Neural cell (in vitro differentiated cells): ENCODE measurements around the gene EPC1.

DNA sequence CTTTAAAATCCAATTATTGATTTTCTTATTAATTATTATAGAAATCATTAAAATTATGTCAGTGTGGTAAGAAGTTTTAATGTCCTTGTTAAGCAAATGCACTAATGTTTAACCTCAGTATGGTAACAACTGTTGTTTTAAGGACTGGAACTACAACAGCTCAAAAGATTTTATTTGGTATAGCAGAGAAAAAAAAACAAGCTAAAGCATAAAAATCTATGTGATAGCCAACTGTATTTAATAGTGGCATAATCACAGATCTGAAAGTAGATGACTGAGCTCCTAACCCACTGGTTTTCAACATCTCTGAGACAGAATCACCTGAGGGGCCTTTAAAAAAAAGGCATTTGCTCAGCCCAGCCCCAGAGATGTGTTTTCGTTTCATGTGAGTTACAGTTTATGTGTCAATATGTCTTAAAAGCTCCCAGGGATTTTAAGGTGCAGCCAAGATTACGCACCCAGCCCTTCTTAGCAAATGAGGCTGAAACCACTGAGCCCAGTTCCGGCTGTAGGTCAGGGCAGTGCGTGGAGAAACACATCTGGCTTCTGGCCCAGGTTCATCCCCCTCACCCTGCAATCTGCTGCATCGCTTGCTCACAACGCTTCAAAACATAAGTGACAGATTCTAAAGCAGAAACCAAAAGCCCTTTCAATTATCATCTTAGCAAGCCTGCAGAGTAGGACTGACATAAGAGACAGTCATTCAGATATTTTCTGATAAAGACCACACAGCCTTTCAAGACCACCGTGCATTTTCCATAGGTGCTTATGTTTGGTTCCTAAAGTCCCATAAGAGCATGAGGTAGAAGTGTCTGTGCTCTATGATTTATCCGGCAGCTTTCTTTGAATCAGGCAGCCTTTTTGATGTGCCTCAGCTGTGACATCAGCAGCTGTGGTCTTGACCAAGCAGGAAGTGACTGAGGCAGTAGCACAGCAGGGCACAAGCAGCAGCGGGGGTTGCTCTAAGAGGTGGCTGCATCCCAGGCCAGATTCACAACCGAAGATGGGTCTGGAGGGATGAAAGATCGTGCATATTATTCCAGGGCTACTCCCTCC lies 71.9 kb upstream of the LYZL2 start:
- RAMPAGE, long total RNA, result no peak

- RAMPAGE, long total RNA, result no peak
Measured at GRCh38 chr10:30736829-30737414, 107.4 kb upstream of the LYZL2 start.

- RAMPAGE, long total RNA, result no peak
Measured at GRCh38 chr10:30816103-30816641, 186.6 kb upstream of the LYZL2 start.

- RAMPAGE, long total RNA, result no peak
Measured at GRCh38 chr10:30848425-30848986, 183.2 kb downstream of the ZNF438 start.

- RAMPAGE, long total RNA, result no peak
Measured at GRCh38 chr10:30919874-30920922, 111.5 kb downstream of the ZNF438 start.

DNA sequence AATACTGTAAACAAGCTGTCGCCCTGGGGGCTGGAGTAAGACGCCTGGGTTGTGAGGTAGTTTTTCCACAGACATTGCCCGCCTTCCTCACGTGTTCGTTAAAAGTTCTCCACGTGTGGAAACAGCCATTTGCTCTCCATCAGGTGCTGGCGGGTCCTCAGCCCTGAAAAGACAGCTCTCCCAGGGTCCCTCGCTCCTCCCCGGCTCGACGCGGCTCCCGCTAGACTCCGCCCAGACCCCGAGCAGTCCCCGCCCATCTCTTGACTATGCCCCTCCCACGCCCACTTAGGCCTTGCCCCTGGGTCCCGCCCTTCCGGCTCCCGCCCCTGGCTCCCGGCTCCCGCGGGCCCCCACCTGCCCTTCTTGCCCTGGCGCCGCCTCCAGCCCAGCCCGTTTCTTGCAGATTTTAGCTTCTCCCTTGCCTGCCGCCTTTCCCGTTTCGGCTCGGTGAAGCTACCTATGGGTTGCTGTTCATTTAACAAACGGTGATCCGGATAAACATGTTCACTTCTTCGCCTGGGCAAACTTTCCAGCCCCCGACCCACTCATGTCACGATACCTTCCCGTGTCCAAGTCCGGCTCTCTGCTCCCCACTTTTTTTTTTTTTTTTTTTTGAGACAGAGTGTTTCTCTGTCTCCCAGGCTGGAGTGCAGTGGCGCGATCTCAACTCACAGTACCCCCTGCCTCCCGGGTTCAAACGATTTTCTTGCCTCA lies 670 bp upstream of the ZNF438 start:
- RAMPAGE, long total RNA, result no peak

DNA sequence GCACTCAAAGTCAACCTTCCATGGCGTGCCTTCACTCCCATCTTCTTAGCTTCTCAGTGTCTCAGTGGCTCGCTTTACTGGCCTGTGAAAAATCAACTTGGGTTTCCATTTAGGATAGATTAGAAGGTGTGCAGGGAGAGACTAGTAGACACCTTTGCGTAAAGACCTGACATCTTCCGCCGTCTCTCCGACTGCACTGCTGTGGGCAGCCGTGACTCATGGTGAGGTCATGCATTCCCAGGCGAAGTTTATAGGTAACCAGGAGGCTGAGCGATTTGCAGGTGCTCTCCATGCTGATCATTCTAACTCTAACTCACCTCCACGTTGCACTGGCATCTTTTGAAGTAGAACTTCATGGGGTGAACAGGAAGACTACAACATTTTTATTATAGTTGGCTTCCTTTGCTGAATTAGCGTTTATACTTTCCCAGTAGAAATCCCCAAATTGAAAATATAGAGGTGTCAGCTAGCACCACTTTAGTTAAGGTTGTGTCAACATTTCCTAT lies 68.0 kb upstream of the ZNF438 start:
- RAMPAGE, long total RNA, result no peak

- RAMPAGE, long total RNA, result no peak
Measured at GRCh38 chr10:31702154-31702414, 226.5 kb downstream of the ARHGAP12 start.

GRCh38 chr10:31723031-31723669 lies 205.5 kb downstream of the ARHGAP12 start:
- RAMPAGE, long total RNA, result no peak

GRCh38 chr10:31891472-31892248 lies 37.0 kb downstream of the ARHGAP12 start:
- RAMPAGE, long total RNA, result no peak

GRCh38 chr10:32035385-32035773 lies 20.8 kb downstream of the KIF5B start:
- RAMPAGE, long total RNA, result no peak

DNA sequence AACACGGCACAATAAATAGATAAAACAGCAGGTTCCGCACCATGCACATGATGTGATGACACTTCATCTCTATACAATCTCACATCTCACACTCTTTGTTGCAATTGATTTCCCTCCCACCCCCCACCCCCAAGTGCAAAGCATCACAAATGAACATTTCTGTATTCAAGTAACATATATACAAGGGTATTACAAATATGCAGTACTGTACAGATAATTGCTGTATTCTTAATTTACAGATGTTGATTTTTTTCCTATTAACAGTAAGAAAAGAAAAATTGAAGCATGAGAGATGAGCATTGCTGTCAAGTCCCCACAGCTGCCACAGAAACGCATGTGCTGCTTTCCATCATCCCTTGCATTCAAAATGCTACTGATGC lies 78.3 kb downstream of the EPC1 start:
- RAMPAGE, long total RNA, result no peak

DNA sequence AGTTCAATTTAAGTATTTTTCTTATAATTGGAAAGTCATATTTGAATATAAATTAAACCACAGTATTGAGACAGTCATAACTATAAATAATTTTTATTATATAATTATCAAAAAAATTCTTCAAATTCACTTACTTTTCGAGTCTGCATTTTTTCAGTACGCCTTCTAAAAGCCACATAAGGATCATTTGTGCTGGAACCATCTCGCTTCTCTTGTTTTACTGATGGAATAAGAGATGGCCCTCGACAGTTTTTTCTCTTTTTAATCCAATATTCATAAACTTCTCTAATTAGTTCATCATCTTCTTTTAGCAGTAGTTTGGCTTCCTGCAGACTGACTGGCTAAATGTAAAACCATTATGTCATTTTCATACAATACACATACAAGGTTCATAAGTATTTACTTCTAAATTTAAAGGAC lies 54.1 kb downstream of the EPC1 start:
- RAMPAGE, long total RNA, result no peak

DNA sequence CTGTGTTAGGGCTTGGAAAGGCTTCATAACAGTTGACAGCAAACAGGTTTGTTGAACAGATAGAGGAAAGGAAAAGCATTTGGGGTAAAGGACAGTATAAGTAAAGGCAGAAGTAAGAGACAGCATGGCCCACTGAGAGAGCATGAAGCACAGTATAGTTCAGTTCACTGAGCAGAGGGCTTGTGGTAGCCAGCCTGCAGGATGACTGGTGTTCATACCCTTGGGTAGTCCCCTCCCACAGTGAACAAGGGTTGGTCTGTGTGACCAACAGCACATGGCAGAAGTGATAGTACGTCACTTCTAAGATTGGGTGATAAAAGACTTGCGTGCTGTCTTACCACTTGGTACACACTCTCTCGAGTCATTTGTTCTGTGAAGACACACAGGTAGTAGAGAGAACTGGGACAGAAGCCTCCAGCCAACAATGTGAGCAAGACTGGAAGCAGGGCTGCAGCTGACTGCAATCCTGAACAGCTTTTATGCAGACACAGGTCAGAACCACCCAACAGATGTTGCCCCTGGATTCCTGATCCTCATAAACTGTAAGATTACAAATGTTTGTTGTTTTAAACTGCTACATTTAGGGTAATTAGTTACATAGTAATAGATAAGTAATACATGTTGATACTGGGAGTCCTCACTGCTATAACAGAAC lies 14.6 kb downstream of the EPC1 start:
- RAMPAGE, long total RNA, result no peak

DNA sequence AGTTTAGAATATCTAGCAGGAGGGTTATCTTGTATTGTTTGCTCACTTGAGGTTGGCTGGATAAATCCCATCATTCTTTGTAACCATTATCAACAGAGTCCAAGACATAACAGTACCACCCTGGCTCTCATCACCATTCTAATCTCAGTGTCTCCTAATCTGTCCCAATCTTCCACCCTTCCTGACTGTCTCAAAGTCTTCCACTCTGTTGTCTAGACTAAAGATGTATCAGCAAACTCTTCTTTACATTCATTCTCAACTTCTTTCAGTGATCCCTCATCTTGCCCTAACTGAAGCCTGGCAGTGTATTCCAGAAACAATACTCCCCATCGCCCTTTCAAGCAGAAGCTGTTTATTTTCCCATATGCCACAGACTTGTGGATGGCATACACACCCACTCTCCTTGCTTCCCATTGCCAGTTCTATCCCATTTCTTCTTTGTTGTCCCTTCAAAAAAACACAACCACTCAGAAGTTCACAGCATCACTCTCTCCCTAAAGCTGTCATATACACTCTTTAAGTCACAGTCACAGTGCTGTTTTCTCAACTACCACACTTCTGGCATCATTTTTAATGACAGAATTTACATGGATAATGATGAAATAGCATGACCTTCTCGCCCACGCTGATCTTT lies 11.7 kb downstream of the EPC1 start:
- RAMPAGE, long total RNA, result no peak

GRCh38 chr10:32346760-32347920 lies at the start of gene EPC1:
TSS of gene EPC1 (minus strand) at chr10:32347158.
- RAMPAGE, long total RNA, result start-site peak on the minus strand at chr10:32347061-32347200, 15,802 and 19,118 reads in 2 replicates

DNA sequence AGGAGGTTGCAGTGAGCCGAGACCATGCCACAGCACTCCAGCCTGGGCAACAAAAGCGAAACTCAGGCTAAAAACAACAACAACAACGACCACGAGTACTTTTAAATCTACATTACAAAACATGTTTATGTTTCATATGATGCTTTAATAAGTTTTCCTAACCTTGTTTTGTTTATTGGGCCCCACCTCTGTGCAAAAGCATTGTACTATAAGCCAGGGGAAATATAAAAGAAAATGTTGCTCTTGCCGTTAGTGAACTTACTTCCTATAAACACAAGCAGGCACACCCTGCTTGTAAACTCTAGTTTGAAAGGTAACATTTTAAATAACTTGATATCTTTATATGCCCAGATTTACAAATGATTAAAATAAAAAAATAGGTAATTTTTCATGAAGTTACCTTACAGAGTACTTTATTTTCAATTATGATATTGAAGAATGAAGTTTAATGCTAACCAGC lies 19.1 kb upstream of the EPC1 start:
- RAMPAGE, long total RNA, result no peak

DNA sequence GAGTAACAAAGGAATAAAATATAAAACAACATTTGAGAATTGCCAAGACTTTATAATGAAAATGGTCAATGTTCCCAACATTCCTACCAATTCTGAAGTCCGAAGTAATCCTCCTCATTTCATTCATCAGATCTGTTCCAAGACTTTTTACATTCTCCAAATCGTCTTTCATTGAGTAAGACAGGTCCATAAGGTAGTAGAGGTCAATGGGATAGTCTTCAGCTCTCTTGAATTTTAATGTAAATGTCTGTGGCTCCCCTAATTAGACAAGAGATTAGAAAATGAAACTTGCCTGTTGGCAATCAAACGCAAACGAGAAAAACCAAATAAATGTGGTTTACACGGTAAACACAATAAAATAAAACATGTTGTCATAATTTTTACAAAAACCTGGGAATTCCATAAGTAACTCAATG lies 30.0 kb downstream of the ITGB1 start:
- RAMPAGE, long total RNA, result no peak

GRCh38 chr10:32957148-32957818 lies 747 bp downstream of the ITGB1 start:
- RAMPAGE, long total RNA, result no peak

GRCh38 chr10:32957819-32957984 lies 328 bp downstream of the ITGB1 start:
- RAMPAGE, long total RNA, result no peak